Mesenchymal stem cell of Wharton's jelly (primary cell): ENCODE data around the genes SORCS2, PSAPL1, HMX1 and USP17L13.

DNA sequence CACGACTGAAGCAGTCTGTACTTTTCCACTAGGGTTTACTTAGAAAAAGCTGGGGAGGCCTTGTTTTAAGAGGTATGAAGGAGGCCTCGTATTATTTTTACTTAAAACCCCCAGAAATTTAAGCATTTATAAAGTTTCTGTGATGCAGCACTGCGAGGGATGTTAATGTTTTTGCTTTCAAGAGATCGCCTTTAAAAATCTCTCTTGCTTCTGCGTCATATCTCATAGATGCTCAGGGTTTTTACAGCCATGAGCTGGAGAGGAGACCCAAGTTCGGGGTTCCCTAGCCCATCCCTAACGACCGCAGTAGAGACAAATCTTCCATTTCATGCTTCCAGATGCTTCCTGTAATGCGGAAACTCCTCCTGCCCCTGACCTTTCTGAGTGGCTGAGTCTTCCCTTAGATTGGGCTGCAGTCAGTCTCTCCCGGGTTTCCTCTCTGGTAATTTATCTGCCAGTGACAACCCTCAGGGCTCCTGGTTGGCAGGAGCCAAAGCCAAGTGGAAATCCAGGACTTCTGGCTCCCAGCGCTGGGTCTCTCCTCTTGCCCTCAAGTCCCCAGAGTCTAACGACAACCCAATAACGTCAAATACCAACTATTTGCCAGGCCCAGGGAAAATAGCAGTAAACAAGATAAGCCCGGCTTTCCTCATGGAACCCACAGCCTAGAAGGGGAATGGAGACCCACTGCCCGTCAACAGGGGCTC, 1.3 kb upstream of the TBC1D14 start:
- CAGE, long polyA plus RNA: no peak

DNA sequence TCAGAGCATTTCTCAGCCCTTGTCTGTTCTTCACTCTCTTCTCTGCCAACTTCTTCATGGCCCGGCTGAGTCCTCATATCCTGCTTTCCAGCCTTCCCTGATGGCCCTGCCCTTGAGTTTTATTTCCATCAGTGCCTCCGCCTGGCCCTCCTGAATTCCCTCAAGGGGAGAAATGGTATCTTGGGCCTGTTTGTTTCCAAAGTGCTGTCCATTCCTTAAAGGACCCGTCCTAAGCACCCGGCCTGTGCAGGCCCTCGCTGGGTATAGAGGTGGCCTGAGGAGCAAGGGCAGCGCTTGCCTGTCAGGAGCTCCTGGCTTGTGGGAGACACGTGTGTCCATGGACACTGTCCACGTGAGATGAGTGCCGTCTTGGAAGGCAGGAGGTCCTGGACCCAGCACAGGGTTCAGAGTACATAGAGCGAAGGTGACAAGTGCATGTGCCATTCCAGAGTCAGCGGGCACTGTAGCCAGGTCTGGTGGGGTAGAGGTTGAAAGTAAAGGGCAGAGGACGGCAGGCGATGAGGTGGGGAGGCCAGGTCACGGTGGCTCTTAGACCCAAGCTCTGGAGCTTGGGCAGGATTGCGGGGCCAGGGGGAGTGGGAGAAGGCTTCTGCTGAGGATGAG, 28.1 kb downstream of the CCDC96 start:
- CAGE, long polyA plus RNA: no peak

GRCh38 chr4:7192234-7192787, at the start of gene SORCS2:
SORCS2 (plus strand) TSS chr4:7192538.
- CAGE, long polyA plus RNA: no peak

DNA sequence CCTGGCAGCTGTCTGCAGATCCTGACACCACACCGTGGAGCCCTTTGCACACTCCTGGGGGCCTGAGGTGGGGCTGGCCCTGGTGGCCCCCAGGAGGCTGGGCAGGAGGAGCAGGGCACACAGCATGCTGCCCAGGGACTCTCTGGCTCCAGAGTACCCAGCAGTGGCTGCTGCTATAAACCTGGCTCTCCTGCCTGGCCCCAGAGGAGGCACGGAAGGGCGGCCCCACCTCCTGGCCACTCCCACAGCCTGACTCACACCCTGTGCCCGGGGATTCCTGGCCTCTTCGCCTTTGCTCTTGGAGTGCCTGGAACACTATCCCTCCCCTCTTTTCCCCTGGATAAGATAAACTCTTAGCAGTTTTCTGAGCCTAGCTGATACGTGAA, at the start of gene PSAPL1:
TSS of gene PSAPL1 (minus strand) at position 177 of the 386 bp plus-strand sequence.
- CAGE, long polyA plus RNA: no peak

DNA sequence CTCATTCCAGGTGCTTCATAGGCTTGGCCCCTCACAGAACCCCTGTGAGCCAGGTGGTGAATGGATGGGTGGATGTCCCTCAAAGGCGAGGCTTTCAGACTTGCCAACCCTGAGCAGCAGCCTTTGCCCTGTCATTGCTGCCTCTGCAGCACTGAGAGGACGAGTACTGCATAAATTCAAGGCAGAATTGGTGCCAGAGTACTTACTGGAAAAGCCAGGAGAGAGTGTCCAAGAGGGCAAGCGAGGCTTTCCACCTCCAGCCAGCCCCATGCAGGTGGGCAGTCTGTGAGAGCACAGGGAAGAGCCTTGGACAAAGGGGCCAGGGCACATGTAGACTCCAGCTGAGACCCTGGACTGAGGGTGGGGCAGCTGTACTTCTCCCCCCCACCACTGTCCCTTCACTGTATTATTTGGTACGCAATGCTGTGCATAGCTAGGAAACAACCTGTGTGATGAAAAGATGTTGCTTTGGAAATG, 224.8 kb upstream of the PSAPL1 start:
- CAGE, long polyA plus RNA: no peak

GRCh38 chr4:7698778-7699216, 240.9 kb downstream of the AFAP1 start:
- CAGE, long polyA plus RNA: no peak

GRCh38 chr4:7805191-7805957, 134.3 kb downstream of the AFAP1 start:
- CAGE, long polyA plus RNA: no peak

- CAGE, long polyA plus RNA: no peak
Measured at GRCh38 chr4:7817614-7818017, 122.0 kb downstream of the AFAP1 start.

GRCh38 chr4:7910456-7911096, 29.1 kb downstream of the AFAP1 start:
- CAGE, long polyA plus RNA: no peak

GRCh38 chr4:8127970-8129051, 30.3 kb downstream of the ABLIM2 start:
- CAGE, long polyA plus RNA: no peak

- CAGE, long polyA plus RNA: no peak
Measured at GRCh38 chr4:8132799-8133359, 25.7 kb downstream of the ABLIM2 start.

DNA sequence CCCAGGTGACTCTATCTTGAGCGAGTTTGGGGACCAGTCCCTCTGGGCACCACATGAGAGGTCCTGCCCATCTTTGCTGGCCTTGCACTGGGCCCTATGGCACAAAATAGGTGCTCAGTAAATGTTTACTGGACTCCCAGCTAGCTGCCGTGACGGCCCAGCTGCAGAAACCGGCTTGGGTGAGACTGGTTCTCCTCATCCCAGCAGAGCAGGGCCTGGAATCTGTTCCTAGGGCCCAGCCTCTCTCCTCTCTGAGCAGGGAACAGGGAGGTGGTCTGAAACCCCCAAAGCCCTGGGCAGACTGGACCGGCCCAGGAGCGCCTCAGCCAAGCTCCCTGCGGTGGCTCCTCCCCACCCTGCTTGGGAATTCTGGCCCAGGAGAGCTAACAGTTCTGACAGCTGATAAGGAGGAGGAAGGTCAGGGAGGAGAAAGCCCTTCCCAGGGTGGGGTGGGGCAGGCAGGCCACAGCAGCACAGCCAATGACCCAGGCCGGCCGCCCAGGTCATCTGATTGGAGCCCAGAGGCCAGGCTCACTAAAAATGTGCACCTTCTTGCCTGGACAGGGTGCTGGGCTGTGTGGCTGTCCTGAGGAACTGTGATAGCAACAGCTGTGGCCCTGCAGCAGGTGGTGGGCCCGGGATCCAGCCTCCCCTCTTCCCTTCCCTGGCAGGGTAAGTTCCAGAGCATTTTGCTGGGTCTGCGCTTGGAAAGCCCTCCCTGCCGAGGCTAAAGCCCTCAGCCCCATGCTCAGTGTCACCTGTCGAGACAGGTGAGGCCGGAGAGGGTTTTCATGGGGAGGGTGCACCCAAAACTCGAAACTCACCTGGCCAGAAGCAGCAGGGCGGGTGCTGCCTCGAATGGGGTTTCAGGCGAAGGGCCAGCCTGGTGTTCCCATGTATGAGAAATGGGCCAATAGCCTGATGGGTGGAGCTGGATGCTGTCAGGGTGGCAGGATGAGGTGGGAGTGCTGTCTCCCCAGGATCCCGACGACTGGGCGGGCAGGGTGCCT, 17.2 kb upstream of the SH3TC1 start:
- CAGE, long polyA plus RNA: no peak

DNA sequence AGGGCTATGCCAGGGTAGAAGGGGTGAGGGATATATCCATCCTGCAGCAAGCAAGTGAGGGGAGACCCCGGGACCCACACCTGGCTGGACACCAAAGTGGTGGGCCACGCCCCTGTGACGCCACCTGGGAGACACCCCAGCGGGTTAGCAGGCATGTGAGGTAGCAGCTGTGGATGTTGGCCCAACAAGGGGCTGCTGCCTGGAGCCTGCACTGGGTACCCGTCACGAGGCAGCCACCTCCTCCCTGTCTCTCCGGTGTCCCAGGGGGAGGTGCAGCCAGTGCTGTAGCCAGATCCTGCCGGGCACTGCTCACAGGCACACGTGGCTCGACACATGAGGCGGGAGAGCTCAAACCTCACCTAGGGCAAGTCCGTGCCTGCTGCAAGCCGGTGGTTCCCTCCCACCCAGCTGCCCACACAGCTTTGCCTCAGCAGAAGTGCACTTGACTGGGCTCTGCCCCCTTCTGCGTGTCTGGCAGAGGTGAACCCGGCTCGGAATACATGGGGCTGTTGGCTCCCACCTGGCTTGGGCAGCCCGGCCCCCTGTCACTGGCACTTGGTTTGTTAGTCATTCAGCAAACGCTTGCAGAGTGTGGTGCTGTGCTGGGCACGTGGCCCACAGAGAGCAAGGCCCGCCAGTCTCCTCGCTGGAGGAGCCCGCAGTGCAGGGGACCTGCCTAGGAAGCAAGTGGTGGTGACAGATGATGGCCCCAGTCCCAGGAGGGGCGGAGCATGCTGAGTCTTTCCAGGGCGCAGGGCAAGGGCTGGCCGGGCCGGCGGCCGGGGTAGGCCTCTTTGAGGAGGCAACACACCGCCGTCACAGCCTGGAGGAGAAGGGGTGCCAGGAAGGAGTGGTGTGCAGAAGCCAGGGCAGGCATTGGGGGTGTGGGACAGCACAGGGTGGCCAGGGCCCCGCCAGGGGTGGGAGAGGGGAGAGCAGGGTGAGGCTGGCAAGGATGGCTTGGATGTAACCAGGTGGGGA, 10.2 kb upstream of the SH3TC1 start:
- CAGE, long polyA plus RNA: no peak

GRCh38 chr4:8274643-8275347, 5.2 kb downstream of the HTRA3 start:
- CAGE, long polyA plus RNA: no peak

DNA sequence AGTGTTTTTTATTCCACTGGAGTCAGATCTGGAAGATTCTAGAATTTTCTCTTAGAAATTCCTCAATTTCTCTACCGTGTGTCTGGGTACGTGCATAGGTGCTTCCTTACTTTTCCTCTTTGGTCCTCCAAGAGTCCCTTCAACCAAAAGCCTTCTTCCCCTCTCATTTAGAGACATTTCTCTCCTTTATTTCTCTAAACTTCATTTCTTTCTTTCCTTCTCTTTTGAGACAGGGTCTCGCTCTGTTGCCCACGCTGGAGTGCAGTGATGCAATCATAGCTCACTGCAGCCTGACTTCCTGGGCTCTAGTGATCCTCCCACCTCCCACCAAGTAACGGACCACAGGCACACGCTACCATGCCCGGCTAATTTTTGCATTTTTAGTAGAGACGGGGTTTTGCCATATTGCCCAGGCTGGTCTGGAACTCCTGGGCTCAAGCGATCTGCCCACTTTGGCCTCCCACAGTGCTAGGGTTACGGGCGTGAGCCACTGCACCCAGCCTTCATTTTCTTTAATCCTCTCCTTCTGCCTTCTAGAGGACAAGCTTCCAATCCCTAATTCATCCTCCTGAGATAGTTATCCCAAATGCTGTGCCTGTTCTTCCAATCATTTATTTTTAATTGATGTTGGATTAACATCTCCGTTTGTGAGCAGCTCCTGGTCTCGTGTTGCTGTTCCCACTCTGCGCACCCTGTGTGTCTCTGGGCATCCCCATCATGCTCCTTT, 42.1 kb downstream of the ACOX3 start:
- CAGE, long polyA plus RNA: no peak

- CAGE, long polyA plus RNA: no peak
Measured at GRCh38 chr4:8409131-8409472, 31.4 kb downstream of the ACOX3 start.

DNA sequence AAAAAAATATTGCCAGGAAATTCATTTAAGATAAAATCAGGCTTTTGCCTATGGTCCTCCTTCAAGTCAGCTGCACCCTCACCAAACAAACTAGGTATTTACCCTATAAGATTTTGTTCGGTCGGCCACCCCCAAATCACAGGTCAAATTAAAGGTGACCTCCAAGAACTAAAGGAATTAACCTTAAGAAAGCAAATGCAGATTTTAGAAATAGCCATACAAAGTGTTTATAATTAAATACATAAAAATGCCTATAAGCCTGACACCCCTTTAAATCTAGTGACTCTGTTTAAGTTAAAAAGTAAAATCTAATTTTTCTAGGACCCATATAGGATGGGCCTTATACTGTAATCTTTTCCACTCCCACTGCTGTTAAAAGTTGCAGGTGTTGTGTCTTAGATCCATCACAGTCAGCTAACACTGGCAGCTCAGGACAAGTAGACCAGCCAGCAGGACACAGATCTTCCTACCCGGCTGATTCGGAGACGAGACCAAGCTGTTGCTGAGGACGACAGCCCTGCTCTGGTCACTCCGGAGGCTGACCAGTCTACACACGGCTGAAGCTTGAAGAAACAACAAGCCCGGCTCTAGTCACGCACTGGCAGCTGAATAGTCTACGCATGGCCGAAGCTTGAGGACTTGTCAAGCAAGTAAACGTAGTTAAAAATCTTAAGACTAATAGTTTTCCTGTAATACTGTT, 2.0 kb downstream of the ACOX3 start:
- CAGE, long polyA plus RNA: no peak

GRCh38 chr4:8478465-8478850, 37.9 kb downstream of the TRMT44 start:
- CAGE, long polyA plus RNA: no peak

DNA sequence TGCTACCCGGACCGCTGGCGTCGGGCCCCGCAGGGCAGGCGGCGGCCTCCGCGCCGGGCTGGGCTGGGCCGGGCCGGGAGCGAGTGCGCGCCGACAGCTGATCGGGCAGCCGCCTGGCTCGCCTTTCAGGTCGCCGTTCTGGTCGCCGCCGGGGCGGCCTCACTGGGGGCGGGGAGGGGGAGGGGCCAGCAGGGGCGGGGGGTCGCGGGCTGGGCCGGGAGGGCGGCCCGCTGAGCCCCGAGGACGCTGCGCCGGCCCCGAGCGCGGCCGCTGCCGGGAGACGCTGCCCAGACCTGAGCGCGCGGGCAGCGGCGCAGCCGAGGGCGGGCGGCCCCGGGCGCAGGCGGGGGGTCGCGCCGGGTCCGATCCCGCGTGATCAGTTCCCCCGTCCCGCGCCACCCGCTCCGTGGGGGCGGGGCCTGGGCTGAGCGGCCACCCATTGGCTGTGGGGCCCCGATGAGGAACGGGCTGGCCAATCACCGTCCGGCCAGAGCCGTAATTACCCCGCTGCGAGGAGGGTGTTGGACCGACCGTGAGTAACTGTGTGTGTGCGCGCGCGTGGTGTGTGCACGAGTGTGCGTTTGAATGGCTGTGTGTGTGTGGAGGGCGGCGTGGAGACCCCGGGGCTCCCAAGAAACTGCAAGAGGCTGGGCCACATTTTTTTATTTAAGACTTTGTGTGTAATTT, at the start of gene HMX1:
TSS of gene HMX1 (minus strand) at position 127 of the 687 bp plus-strand sequence.
- CAGE, long polyA plus RNA: no peak

- CAGE, long polyA plus RNA: no peak
Measured at GRCh38 chr4:9224655-9225176, at the start of gene USP17L13. USP17L13 (plus strand) TSS chr4:9224896.